Umbilical cord (tissue), 2 donors: Measurements from ENCODE around the gene AZGP1.

- RAMPAGE, long total RNA: no peak
These were observed 5.0 kb downstream of the CYP3A43 start for GRCh38 chr7:99832904-99833215.

DNA sequence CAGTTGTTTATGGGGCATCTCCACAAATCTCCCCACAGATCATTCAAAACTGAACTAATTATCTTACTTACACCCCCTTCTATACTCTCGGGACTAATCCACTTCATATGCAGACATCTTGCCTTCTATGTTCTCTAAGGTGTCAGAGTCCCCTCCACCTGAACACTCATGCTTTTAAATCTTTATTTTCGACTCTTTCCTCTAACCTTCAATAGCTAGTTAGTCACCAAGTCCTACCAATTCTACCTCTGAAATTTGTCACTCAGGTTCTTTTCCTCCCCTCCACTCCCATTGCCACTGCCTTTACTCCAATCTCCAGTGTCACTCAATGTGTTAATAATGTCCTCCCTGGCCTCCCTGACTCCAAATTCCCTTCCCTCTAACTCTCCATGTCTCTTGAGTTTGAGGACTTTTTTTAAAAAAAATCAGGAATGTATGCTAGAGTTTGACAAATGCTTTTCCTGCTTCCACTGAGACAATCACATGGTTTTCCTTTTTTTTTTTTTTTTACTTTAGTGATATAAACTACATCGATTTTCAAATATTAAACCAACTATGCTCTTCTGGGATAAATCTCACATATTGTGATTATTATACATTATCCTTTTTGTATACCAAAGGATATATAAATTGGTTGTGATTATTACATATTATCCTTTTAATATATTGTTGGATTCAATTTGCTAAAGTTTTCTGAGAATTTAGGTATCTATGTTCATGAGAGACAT, 16.8 kb upstream of the OR2AE1 start:
- RAMPAGE, long total RNA: no peak

DNA sequence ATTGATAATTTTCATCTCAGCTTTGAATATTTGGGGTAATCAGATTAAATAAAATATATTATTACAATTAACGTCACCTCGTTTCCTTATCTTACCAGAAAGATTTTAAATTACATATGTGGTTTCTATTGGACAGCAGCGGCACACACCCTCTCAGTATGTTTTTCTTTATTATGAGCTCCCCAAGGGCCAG, 849 bp downstream of the TRIM4 start:
- RAMPAGE, long total RNA: no peak

GRCh38 chr7:99967824-99968632, 7.8 kb downstream of the AZGP1 start:
- RAMPAGE, long total RNA: no peak

GRCh38 chr7:99975391-99976417, at the start of gene AZGP1:
Gene AZGP1 (minus strand): TSS chr7:99976031.
- RAMPAGE, long total RNA: no peak

GRCh38 chr7:99992431-99992633, 16.5 kb upstream of the AZGP1 start:
- RAMPAGE, long total RNA: no peak

DNA sequence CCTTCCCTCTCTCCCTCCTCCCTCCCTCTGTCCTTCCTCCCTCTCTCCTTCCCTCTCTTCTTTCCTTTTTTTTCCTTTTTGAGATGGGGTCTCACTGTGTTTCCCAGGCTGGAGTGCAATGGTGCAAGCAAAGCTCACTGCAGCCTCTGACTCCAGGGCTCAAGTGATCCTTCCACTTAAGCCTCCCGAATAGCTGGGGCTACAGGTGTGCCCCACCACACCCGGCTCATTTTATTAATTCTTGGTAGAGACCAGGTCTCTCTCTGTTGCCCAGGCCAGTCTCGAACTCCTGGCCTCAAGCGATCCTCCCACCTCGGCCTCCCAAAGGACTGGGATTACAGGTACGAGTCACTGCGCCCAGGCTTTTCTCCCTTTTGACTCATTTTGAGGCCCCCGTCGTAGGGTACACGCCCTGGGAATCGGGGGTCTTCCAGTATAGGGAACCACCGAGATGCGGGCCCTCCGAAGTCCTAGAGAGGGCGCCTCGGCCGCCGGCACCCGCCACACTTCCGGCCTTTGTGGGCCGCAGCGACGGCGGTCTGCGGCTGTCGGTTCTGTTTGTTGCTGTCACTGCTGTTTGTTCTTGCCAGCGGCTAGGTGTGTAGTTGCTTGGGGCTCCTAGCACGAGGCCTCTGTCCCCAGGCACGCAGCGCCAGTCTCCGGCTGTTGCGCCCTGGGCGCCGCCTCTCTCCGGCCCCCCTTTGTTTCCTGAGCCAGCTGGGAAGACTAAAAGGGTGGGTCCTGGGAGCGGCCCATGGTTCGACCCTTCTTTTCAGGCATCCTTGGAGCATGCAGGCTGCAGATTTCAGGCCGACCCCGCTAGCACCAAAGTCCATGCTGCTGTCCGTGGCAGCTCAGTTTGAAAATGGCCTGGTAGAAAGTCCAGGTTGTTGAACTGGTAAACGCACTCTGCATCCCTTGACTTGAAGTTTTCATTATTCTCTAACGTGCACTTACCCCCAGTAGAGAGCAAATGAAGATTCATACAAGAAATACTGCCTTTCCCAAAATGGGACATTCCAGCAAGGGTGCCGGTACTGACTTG, 17.9 kb upstream of the ZKSCAN1 start:
- RAMPAGE, long total RNA: no peak

GRCh38 chr7:100011364-100012121, 3.9 kb upstream of the ZKSCAN1 start:
- RAMPAGE, long total RNA: no peak

DNA sequence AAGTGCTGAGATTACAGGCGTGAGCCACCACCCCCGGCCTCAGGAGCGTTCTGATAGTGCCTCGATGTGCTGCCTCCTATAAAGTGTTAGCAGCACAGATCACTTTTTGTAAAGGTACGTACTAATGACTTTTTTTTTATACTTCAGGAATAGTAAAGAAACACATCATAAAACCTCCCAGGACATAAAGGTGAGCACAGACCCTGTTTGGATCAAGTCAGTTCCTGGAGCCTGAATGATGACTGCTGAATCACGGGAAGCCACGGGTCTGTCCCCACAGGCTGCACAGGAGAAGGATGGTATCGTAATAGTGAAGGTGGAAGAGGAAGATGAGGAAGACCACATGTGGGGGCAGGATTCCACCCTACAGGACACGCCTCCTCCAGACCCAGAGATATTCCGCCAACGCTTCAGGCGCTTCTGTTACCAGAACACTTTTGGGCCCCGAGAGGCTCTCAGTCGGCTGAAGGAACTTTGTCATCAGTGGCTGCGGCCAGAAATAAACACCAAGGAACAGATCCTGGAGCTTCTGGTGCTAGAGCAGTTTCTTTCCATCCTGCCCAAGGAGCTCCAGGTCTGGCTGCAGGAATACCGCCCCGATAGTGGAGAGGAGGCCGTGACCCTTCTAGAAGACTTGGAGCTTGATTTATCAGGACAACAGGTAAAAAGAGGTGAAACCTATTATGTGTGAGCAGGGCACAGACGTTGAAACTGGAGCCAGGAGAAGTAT, 8.0 kb downstream of the ZKSCAN1 start:
- RAMPAGE, long total RNA: no peak

DNA sequence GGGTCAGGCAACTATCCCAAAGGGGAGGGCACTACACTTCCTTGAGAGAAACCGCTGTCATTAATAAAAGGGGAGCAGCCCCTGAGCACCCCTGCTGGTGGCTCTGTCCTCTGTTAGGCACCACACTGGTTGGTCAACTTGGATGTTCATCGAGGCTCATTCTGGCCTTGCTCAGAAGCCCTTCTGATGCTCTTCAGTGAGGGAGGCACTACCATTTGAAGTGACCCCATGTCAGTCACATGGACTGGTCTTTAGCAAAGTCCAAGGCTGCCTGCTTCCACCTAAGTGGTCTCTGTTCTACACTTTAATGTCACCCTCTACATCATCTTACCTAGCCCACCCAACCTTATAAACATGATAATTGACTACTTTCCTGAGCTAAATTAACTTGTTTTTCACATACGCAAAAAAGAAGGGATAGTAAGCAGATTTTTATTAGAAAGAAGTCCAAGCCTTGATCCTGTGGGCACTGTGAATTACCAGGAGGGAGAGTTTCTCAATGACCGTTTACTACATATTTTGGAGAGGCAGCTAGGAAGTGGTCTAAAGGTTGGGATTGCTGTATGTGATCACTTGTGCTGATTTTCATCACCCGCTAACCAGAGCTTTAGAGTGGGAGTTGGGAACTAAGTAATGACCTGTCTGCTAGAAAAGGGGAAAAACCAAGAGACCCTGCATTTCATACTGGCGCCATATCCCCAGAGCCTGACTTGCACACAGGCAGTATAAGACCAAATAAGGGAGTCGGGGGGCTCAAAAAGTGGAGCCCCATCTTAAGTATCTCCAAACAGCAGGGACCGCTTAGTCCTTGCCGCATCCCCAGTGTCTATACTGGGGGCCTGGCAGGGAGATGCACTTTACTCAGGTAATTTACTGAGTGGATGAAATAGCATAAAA, 3.3 kb downstream of the COPS6 start:
- RAMPAGE, long total RNA: no peak

GRCh38 chr7:100099976-100101010, 904 bp downstream of the MCM7 start:
- RAMPAGE, long total RNA: no peak

DNA sequence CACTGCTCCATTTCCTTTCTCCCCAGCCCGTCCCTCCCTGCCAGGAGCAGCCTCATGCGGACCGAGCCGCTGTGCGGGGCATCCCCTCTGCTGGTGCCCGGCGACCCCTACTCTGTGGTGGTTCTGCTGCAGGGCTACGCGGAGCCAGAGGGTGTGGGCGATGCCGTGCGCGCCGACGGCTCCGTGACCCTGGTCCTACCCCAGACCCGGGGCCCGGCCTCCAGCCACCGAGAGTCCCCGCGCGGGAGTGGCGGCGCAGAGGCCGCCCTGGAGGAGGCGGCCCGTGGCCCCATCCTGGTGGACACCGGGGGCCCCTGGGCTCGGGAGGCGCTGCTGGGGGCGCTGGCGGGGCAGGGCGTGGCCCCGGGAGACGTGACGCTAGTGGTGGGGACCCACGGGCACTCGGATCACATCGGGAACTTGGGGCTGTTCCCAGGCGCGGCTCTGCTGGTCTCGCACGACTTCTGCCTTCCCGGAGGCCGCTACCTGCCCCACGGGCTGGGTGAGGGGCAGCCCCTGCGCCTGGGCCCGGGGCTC, 643 bp downstream of the MBLAC1 start:
- RAMPAGE, long total RNA: no peak

DNA sequence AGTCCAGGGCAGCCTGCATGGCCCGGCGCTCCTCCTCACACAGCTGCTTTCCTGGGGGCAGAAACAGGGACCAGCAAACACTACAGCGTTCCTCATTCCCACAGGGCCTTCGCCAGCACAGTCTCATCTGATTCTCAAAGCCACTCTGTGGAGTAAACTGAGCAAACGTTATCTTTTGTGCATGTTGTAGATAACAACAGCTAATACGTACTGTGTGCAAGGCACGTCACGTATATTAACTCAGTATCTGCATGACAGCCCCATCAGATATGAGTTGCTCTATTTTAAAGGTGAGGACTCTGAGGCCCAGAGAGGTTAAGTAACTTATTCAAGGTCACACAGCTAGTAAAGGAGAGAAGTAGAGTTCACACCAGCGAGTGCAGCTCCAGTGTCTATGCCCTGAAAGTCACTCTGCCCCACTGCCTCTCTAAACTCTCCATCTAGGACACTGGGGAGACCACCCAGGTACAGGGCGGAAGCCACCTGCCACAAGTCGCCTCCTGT, 2.7 kb downstream of the TRAPPC14 start:
- RAMPAGE, long total RNA: no peak

DNA sequence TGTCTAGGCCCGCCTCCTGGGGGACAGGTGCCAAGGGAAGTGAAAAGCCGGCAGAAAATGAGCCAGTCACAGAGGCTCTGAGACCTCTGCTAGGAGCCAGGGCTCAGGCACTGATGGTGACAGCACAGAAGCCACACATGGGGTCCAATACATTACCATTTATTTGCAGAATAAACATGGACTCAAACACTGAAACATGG, 946 bp upstream of the GAL3ST4 start:
- RAMPAGE, long total RNA: no peak

DNA sequence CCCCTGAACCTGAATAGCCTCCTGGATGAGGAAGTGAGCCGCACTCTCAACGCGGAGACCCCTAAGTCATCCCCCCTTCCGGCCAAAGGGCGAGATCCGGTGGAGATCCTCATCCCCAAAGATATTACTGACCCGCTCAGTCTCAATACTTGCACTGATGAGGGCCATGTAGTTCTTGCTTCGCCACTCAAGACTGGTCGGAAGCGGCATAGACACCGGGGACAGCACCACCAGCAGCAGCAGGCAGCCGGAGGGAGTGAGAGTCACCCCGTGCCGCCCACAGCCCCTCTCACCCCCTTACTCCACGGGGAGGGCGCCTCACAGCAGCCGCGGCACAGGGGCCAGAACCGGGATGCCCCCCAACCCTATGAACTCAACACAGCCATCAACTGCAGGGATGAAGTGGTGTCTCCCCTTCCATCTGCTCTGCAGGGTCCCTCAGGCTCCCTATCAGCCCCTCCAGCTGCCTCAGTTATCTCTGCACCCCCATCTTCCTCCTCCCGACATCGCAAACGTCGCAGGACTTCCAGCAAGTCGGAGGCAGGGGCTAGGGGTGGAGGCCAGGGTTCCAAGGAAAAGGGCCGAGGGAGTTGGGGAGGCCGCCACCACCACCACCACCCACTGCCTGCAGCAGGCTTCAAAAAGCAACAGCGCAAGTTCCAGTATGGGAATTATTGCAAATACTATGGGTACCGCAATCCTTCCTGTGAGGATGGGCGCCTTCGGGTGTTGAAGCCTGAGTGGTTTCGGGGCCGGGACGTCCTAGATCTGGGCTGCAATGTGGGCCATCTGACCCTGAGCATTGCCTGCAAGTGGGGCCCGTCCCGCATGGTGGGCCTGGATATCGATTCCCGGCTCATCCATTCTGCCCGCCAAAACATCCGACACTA, 1.2 kb downstream of the MEPCE start:
- RAMPAGE, long total RNA: no peak

DNA sequence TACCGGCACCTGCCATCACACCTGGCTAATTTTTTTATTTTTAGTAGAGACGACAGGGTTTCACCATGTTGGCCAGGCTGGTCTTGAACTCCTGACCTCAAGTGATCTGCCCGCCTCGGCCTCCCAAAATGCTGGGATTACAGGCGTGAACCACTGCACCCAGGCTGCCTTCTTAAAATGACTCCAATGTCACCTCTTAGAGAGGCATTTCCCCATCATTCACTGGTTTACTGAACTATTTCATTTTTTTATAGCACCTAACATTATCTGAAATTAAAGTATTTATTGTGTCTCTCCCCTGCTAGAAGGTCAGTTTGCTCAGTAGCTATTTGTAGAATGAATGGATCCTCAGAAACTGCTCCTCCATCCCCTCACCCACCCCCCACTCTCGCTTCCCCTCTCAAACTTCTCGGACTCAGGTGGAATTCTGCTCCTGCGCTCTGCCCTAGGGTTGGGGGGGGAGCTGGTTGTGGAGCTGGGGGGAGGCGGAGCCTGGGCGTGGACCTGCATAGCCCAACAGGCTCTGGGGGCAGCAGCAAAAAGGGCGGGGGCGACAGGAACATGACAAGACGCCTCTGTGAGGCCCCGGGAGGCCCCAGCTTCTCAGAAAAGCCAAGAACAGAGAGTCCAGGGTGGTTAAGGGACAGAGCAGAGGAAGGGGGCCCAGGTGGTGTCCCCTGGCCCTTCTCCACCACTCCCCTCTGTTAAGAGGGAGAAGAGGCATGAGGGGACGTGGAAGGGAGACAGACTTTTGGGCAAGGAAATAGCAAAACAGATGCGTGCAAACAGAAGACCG, 3.6 kb downstream of the TSC22D4 start:
- RAMPAGE, long total RNA: no peak

GRCh38 chr7:100485134-100485892, 1.6 kb downstream of the NYAP1 start:
- RAMPAGE, long total RNA: no peak

GRCh38 chr7:100539659-100539949, 601 bp downstream of the AGFG2 start:
- RAMPAGE, long total RNA: no peak

DNA sequence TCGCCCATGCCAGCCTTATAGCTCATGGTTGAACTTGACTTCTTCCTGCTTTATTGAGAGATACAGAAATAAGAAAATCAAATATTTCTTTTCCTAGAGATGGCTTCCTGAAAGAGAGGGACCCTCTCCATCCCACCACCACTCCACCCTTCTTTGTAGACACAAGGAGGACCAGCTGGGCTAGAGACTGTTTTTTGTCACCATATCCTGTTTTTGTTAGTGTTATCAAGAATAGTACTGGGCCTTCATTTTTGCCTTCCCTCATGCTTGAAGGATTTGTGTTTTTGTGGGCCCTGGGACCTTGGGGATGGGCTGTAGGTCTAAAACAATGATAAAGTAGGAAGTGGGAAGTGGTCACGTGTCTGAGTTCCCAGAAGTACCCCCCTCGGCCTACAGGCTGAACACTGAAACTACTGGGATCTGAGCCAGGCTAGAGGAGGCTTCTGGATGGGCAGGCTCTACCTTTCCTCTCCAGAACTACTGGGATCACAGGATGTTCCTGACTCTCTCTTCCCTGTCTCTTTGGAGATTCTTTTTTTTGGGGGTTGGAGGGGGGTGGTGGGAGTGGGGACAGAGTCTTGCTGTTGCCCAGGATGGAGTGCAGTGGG, 8.9 kb downstream of the AGFG2 start:
- RAMPAGE, long total RNA: no peak

DNA sequence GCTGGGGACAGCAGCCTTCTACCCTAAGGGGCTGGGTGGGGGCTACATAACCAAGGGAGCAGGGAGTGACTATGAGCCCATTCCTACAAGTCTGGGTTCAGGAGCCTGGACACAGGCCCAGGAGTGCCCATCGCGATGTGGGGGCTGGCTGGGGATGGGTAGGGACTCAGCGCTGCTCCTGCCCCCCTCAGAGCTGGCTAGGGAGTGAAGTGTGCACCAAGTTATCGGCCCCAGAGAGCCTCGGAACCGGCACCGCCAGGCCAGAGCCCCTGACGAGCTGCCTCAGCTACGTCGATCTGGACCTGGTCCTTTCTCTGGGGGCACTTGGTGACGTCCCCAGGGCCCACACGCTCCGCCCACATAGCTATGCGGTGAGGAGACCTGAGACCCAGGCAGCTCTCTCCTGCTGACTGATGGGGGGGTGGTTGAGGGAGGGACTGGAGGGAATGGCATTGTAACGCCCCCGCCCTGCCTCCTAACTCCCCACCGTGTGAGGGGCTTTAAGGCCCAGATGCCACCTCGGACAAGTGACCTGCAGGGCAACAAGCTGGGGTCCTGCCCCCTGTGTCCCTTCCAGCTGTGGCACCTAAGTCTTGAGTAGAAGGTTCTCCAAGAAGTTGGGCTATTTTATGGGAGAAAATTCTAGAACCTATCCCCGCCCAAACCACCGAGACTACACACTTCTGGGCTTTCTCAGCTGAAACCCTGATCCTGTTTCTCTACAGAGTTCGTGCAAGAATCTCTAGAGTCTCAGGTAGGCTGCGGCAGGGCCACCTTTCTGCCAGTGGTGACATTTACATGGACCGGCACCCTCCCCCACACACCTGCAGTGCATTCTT, 2.4 kb downstream of the SAP25 start:
- RAMPAGE, long total RNA: no peak